HTR-8/SVneo (cell line): ENCODE results near the gene HSPBAP1.

- RRBS: no CpG with 5 or more reads among the region's 3 CpGs
Observed at GRCh38 chr3:121757348-121758014, 7.9 kb upstream of the GOLGB1 start.

- RRBS: no CpG with 5 or more reads among the region's 30 CpGs
Observed at GRCh38 chr3:121938076-121938963, 44.1 kb downstream of the SLC15A2 start.

DNA sequence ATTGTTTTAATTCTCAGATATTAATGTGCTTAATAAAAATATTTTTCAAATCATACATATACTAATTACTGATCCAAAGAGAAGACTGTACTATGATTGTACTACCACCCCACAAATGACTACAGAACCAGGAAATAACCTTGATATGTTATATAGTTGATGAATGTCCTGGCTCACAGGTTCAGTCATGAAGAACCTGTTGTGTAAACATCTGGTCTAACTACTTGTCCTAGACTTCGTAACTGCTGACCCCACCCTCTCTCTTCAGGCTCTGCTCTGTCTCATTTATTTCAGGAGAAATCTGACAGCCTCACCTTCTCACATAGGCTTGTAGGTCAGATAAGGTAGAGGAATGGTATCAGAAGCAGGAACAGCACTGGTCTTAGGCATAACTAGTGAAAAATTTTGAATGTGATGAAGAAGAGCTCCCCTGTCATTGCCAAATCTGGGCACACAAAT, 14.7 kb upstream of the CSTA start:
- RRBS: no CpG with 5 or more reads among the region's 1 CpG

DNA sequence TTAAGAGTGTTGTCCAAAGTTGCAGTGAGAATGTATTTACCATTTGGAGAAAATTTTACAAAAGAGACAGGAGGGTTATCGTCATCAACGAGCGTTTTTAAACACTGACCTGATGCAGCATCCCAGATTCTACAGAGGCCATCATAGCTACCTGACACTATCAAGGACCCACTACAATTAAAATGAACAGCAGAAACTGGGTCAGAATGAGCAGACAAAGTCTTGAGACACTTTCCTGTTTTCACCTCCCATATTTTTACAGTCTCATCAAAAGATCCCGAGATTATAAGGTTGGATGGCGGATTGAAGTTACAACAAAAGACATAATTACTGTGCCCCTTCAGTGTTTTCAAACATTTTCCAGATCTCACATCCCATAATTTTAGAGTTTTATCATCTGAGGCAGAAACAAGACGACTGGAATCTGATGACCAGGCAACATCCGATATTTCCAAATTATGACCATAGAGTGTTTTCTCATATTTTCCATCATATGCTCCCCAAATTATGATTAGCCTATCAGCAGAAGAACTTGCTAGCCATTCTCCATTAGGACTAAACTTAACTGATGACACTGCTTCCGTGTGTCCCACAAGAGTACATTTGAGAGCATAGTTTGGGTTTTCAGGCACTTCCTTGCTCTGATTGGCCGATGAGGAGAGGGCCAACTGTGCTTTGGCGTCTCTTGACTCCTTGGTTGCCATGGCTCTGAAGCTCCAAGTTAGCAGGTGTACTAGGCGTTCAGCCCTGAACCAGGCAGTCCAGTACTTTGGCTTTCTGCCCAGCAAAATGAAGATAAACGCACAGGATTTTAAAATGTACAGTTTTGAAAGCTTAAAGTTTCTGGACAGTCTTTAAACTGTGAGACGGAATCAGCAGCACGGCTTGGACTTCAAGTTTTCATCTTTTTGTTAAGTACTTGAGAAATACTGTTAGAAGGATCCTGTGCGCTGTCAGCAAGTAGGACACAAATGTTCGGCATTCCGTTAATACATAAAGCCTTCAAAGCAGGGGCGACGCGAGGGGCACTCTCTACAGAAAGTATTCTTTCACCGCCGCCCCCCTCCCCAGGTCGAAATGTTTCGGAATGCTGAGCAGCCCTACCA, 684 bp downstream of the WDR5B start:
- RRBS: no CpG with 5 or more reads among the region's 24 CpGs

GRCh38 chr3:122533808-122534747, 19.3 kb upstream of the KPNA1 start:
- RRBS: no CpG with 5 or more reads among the region's 8 CpGs

DNA sequence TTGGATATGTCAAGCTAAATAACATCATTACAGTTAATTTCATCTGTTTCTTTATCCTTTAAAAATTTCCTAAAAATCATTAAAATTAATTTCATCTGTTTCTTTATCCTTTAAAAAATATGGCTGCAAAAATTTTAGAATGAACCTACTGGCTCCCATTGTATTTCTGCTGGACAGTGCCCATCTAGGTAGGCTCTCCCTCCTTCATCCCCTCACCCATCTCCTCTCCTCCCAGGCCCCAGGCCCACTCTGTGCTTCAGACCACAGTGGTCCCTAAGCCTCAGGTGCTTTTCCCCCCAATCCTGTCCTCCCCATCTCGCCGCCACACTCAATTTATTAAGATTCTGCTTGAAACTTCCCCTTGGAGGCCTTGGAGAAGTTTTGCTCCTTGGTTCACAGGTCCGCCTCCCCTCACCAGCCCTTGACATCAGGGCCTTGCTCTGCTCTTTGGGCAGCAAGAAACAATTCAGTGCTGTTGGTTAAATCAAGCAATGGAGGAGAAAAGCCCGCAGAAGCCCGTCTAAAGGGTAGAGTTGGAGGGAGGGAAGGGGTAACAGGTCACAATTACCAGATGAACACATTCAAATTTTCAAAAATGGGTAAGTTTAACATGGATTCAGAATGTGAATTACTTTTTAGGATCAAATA, 568 bp downstream of the PARP9 start:
- RRBS: no CpG with 5 or more reads among the region's 5 CpGs

DNA sequence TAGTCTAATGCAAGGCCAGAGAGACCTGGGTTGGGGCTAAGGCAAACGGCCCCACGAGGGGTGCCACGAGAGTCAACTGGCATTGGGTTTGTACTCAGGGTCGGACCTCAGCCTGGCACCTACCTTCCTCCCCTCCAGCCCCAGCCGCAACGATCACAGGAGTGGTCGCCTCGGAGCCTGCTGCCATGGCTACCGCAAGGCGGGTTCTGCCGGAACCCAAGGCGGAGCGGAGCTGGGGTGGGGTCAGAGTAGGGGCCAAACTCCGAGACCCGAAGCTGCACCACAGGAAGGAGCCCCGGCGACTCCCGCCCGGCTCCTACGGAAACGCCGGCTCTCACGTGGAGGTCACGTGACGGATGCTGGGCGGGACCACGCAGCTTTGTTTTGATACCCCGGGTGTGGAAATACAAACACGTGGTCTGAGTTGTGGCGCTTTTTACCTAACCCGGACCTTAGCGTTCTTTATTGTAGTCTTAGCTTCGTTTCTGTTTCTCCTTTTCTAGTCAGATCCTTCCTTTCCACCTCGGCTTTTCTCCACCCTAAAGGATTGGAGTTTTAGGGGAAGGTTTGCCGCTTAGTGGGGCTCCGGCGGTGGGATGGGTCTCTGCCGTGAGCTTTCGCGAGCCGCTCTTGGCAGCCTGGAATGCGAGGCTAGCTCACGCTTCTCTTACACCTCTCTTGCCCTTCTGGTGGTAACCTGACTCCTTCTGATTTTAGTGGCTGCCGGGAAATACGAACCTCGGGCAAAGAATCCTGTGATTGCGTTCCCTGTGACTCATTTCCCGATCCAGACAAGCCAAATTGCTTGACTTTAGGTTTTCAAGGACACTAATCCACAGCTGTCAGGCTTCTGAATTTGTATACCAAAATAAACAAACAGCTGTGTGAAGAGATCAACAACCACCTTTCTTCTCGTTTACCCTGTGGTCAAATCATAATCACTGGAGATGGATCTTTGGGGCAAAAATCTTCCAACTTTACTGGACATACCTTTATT, at the start of gene HSPBAP1:
Gene HSPBAP1, minus strand, starts transcription at position 338 of the 997 bp plus-strand sequence.
- RRBS: under 1% methylated on average over 17 of the region's 49 CpGs

DNA sequence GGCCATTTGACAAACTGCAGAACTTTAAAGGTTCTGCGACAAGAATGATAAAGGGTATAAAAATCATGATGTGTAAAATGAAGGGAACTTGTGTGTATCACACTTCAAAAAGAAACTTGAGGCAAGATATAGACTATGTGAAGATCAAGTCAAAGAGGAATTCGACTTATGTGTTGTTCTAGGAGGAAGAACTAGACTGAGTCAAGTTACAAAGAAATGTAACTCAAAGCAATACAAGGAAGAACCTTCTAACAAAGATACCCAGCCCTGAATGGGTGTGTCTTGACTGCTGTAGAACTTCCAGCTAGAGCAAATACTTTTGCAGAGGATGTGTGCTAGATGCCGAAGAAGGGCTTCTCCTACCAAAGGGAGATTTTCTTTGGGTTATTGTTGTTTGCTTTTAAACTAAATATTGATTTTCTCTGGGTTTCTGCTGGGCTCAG, 2.4 kb downstream of the SLC49A4 start:
- RRBS: no CpG with 5 or more reads among the region's 3 CpGs

DNA sequence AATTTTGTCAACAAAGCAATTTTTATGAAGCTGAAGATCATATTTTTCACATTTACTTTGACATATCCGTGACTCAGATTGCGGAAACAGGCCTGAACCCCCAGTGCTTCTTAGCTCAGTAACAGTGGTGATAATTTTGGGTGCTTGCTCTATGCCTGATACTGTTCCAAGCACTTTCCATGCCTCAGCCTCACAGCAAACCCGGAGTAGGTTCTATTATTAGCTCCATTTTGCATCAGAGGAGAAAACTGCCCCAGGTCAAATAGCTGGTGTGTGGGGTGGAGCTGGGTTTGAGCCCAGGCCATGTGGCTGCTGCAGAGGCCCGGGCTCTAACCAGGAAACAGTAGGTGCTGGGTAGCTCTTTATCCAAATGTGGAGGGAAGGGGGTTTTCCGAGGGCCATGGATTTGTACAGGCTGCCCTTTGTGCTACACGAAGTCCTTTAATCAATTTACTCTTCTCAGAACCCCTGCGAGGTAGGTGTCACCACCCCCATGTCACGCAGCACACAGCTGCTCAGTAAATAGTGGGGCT, 99.1 kb downstream of the SLC49A4 start:
- RRBS: 41% methylated on average over 2 of the region's 8 CpGs

GRCh38 chr3:122955845-122956625, 71.5 kb downstream of the SEMA5B start:
- RRBS: no CpG with 5 or more reads among the region's 17 CpGs

DNA sequence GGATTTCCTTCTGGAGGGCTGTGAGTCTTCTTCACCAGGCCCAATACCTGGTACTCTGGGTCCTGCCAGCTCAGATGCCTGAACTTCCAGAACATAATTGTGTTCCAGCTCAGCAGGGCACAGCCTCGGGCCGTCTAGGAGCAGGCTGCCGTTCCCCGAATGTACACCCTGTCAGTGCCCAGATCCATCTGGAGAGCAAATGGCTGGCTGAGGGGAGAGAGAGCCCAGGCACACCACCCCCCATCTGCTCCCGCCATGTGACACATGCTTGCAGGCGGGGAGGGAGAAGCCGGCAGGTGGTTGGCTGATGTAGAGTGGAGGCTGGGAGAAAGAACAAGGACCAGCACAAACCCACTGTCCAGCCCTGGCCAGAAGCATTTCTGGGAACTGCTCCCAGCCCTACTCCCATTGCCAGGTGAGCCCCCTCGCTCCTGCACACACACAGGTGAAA, 53.7 kb downstream of the SEMA5B start:
- RRBS: no CpG with 5 or more reads among the region's 8 CpGs

DNA sequence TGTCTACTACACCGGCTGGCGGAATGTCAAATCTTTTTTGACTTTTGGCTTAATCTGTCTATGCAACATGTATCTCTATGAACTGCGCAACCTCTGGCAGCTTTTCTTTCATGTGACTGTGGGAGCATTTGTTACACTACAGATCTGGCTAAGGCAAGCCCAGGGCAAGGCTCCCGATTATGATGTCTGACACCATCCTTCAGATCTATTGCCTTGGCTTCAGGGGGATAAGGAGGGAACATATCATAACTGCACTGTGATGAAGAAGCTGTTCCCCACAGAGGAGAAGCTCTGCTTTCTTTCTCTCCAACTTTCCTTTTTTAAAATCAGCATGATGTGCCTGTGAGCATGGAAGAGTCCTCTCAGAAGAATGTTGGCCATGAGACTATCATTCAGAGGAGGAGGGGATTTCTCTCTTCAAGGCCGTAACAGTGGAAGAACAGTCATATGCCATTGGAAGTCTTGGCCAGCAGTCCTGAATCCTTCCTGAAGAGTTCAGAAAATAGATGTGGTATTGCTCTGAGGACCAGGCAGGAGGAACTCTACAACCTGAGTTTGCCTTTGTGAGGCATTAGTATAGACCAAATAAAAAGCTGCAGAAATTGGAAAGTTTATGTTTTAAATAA, 69.9 kb downstream of the SEC22A start:
- RRBS: no CpG with 5 or more reads among the region's 5 CpGs

DNA sequence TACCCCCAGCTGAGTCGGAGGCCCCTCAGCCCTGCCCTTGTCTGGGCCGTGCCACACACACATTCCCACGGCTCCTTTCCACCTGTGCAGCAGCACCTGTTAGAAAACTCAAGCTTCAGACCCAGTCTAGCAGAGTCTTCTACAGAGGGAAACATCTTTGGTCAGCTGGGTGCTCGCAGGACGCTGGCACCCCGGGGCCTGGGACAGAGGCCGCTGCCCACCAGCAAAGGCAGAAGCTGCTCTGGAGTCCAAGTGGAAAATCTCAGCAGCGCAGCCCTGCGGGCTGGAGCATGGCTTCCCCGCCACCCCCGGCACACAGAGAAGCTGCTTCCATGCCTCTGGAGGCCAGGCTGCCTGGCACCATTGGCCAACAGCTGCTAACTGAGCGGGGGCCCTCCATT, 82.5 kb downstream of the SEC22A start:
- RRBS: 94% methylated on average over 5 of the region's 12 CpGs

DNA sequence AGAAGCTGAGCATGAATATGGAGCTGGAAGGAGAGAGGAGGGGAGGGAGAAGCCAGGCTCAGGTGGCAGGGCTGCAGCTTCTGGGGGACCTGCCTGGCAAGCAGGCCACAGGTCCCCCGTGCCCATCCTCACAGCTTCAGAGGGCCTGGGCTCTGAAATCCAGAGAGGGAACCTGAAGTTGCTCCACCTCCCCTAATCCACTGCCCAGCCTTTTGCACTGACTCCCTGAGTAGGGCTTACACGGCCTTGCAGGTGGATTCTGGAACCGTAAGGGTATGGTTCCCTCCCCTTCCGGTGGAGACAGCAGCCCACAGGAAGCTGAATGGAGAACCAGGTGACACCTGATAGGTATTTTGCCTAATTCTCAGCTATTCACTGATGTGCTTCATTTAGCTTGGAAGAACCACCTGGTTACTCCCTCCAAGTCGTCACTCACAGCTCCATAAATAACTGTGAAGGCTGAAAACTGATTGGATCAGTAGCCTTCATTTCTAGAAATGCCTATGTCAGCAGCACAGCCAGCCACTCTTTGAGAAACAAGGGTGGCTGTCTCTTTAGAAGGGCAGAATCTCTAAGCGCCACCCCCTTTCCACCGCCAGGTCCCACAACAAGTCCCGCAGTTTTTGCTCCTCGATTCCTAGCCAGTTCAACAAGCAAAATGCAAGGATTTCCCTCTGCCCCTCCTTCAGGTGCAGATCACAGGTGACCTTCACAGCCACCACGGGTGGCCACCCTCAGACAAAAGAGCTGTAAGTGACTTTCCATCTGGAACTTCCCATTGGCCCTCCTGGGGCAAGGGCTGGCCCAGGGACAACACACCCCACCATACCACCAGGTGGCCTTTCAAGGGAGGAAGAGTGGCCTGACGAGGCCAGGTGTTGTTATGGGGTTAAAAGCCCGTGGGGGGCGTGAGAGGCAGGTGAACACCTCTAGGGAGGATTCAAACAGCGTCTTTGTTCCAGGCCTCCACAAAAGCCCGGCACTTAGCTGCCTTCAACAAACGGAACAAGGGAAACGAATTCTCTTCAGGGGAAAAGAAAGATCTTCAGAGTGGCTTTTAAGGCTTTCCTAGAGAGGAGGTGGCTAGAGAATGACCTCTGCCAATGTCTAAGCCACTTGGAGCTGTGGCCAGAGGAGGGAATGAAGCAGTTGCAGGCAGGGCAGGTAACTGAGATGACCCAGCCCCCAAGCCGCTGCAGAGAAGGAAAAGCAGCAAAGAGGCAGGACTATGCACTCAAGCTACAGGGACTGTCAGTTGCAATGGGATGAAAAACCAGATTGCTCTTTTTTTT, 113.0 kb downstream of the SEC22A start:
- RRBS: no CpG with 5 or more reads among the region's 18 CpGs

DNA sequence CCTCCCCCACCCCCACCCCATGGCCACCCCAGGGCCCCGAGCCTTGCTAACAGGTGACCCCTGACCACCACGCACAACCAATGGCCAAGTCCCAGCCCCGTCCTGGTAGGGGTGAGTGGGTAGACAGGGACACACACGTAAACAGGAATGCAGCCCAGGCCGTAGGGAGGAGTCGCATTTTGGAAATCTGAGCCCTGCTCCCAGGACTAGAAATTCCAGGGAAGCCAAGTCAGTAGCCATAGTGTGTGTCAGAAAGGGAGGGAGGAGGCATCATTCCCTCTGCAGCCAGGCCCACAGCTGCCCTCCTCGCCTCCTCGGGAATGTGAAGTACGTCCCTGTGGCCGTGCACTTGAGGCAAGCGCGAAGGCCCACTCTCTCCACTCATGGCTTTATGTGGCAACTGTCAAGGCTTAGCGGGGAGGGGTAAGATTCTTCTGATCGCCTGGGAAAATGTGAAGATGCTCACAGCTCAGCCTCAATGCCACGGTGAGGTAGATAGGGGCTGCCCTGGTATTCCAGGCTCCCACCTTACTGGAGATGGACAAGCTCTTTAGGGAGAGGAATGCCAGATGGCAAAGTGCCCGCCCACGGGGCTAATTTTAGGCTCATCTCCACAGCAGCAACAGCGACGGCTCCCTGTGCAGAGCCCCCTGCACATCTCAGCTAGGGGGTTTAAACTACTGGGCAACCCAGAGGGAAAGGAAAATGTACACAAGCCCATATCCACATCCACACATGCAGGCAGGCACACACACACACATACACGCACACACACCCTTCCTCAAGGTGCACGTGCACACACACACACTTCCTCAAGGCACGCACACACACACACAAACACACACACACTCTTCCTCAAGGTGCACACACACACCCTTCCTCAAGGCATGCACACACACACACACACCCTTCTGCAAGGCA, 65.6 kb downstream of the ADCY5 start:
- RRBS: no CpG with 5 or more reads among the region's 22 CpGs

DNA sequence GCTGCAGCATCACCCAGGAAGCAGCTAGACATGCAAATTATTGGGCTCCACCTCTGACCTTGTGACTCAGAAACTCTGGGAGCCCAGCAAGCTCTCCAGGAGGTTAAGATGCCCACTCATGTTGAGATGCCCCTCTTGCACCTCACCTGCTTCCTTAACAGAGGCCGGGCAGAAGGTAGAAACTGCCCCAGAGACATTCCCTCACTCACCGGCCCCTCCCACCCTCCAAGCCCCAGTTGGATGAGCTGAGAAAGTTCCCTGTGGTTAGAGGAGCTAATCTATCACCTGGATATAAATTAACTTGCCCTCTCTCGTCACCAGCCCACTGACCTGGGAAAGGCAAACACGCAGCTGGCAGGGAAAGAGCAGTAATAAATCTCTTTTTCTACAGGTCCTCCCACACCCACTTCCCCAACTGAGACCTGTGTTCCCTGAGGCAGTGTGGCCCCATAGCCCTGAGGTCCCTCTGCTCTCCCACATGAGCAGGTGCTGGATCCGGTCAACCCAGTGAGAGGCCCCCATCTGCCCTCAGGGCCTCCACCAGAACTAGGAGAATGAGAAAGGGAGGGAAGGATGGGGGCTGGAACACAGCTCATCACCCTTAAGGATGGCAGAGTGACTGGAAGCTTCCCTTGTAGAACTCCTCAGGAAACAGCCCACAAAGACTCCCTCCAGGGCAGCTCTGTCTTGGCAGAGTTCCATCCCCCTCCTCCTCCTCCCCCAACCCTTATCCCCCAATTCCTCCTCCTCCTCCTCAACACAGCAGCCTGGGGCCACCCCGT, 39.1 kb downstream of the ADCY5 start:
- RRBS: 20% methylated on average over 1 of the region's 6 CpGs

- RRBS: no CpG with 5 or more reads among the region's 10 CpGs
Observed at GRCh38 chr3:123443774-123444520, 4.9 kb downstream of the ADCY5 start.

- RRBS: no CpG with 5 or more reads among the region's 5 CpGs
Observed at GRCh38 chr3:123582236-123582707, 2.6 kb downstream of the HACD2 start.

GRCh38 chr3:123613177-123613893, 28.5 kb upstream of the HACD2 start:
- RRBS: no CpG with 5 or more reads among the region's 4 CpGs

DNA sequence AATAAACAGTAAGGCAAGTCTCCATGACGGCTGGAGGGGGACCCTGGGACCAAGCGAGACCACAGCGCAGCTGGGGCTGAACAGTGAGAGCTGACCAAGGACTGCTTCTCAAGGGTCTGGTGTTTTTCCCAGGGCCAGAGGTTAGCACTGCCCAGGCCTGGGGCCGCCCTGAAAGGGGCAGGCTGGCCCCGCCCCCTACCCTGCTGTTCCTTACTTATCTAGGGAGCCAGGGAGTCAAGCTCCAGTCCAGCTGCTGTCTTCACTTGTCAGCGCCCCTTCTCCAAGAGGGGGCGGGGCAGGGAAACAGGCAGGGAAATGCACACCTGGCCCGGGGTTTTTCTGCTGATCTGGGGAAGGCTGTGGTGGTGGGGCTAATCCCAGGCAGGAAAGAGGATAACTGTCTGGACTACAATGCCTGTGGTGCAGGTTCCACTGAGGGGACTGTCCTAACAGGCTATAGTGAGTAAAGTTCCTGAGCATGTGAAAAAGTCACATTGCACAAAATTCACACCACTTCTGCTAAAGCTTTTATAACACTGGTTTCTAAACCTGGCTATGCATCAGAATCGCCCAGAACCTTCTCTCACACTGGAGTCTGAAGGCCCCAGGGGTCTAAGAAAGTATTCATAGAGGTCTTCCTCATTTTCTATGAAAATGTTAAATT, 51.7 kb upstream of the HACD2 start:
- RRBS: no CpG with 5 or more reads among the region's 9 CpGs